ENCODE results near the genes BAMBI and LYZL1.

DNA sequence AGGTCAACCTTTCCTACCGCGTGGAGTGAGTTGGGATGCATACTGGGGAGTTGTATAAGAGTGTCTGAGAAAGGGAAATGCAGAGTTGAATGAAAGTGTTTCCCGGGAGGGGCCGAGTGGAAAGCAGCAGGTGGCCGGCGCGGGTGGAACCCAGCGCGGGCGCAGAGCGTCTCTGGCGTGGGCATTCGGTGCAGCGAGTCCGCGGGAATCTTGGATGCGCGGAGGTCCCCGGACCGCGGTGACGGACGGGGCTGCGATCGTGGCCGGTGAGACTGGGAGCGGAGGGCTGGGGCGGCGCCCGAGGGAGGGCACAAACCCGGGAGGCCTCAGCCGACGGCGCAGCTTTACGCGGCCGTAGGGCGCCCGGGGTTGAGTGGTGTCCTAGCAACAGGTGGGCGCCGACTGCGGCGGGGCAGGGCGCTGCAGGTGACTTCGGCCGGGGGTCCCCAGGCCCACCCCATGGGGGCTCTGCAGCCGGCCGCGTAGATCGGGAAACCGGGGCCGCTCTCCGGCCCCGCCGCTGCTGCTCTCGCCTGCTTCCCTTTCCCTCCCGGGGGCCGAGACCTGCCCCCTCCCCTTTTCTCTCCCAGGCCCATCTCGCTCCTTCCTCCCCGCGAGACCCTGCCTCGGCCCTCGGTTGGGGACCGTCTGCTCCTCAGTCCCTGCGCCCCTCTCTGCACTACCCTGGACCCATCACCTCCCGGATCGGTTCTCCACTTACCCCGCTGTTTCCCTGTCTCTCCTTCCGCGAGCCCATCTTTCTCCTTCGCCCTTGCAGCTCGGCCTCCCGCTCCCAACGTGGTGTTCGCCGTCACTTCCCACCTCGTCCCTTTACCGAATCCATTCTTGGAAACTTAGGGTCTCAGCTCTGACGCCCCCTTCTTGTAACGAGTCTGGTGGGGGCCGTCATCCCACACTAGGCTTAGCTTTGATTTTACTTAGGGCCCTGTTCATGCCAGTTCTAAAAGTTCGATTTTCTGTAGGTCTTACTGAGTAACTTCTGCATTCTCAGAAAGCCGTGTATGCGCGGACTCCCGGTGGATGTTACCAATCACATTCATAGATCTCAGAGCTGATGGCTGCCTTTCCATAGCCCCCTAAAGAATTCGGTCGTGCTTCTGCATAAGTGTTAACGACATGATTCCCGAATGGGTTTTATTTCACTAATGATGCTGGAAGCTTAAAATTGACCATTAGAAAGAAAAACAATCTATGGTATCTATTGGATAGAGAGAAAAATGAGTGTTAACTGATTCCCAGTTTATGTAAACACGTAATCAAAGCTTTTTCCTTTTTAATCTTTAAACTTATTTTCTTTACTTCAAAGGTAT, 18.5 kb upstream of the ACBD5 start:
- PRO-cap = no peak

DNA sequence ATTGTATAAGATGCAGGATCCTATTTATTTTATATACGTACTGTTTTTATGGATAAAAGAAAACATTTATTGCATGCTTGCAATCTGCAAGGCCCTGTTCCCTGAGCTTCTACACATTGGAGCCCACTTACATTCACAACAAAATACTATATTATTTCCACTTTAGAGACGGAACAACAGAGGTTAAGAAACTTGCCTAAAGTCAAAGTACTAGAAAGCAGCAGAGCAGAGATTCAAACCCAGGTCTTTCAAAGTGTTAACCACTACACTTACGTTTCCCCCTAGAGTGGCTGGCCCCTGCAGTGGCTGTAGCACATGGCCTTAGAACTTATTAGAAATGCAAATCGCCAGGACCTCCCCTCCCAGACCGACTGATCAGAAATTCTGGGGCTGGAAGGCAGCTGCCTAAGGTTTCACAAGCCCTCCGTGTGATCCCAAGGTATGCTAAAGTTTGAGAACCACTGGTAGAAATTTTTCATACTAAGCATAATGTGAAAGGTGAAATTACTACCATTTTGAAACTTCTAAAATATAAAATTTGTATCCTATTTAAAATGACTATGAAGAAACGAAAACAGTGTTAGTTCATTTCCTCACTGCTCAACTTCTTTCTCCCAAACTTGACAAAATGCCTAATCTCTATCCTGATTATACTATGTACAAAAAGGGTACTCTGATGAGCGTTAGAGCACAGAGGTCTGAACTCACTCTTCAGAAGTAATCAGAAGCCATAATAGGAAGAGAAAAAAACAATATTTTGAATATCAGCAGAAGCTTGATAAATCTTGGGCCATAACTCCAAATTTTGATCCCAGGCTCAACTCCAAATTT, 8.0 kb downstream of the MPP7 start:
- PRO-cap = no peak

DNA sequence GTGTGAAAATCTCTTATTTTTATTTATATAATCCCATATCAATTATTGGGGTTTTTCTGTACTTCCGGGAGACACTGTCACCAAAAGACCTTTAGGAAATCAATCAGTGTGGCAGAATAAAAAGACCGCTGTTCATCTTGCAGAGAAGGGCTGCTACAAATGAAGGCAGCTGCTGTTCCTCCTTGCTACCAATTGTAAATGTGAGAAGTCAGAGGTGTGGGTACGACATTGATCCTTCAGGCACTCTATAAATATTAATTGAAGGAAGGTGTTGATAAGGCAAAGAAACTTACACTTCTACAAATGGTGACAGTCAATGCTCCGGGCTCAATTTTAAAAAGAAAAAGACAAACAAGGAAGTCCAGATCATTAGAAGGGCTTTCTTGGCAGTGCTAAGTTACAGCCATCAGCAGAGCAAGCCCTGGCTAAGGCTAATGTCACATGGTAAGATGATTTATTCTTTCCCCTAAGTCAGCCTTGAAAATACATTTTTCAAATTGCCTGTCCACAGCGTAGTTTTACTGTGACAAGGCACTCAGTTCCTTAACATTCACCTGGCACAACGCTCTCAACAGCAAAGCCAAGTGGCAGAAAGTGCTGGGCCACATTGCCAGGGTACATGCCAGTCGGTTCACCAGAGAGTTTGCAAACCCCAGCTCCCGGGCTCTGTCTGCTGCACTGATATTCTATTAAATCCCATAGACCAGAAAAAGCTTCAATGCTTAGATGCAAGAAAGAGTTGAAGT, 23.5 kb upstream of the MPP7 start:
- PRO-cap = no peak

DNA sequence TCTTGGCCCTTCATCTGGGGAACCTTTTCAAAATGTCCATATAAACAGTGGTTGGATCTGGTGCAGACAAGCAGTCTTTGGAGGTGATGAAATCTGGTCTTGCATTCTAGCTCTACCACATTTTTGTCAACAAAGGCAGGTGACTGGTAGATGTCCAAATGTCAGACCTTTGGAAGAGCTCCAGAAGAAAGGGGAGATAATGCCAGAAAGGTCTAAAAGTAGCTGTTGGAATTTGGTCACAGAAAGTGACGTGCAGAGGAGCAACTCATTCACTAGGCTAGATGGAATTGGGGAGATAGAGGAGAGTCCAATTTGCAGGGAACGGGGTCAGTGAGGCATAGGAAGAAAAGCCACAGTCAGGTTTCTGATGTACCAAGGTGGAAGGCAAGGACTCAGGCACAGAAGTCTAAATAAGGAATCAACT, 36.4 kb upstream of the WAC start:
- PRO-cap = no peak

DNA sequence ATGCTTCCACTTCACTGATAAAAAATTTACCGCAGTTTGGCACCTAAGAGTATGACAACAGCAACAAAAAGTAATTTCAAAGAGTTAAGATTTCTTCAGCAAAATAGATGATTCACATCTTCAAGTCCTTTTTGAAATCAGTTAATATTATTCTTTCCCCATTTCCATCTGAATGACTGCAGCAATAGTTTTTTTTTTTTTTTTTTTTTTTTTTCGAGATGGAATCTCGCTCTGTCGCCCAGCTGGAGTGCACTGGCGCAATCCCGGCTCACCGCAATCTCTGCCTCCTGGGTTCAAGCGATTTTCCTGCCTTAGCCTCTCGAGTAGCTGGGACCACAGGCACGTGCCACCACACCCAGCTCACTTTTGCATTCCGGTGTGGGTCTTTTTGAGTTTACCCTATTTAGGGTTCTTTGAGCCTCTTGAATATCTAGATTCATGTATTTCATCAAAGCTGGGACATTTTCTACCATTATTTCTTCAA, 9.5 kb upstream of the WAC start:
- PRO-cap = no peak

DNA sequence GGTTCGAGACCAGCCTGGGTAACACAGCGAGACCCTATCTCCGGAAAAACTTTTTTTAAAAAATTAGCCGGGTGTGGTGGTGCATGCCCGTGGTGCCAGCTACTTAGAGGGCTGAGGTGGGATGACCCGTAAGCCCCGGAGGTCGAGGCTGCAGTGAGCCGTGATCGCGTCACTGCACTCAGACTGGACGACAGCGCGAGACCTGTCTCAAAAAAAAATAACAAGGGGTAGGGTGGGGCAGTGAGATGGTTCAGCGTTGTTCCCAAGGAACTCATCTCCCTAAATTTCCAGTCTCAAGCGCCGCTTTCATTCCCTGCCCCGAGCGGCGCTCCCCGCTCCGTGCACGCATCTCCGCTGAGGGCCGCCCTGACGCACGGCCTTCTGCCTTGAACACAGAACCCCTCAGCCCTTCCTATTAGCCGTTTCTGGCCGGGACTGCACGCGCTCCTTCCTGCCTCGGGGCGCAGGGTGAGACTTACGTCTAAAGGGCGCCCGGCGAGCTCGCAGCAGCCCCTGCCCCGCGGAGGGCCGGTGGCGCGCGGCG, 883 bp upstream of the WAC start:
- PRO-cap = unidirectional peak, plus-strand start at position 220 of the sequence; bidirectional peak, plus-strand start at position 418 of the sequence, minus-strand start at position 392 of the sequence

DNA sequence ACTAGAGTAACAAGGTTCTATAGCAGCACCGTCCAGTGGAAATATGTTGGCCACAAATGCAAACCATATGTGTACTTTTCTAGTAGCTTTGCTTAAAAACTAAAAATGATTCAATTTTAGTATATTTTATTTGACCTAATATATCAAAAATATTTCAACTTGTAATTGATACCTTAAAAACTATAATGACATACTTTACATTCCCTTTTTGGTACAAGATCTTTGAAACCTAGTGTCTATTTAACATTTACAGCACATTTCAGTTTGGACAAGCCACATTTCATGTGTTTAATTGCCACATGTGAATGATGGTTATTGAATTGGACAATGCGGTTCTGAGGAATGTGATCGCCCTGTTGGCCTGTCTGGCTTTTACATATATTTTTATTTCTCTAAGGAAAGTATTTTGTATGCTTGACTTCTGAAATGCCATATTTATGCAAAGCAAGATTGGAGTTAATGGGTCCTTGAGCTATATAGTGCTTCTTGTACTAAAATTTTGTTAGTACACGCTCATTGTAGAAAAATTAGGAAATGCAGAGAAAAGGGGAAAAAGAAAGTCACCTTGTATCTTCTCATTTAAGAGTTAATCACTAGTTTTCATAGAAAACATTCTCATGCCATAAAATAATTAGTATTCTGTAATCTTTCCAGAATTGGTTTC, 10.4 kb downstream of the WAC start:
- PRO-cap = no peak

DNA sequence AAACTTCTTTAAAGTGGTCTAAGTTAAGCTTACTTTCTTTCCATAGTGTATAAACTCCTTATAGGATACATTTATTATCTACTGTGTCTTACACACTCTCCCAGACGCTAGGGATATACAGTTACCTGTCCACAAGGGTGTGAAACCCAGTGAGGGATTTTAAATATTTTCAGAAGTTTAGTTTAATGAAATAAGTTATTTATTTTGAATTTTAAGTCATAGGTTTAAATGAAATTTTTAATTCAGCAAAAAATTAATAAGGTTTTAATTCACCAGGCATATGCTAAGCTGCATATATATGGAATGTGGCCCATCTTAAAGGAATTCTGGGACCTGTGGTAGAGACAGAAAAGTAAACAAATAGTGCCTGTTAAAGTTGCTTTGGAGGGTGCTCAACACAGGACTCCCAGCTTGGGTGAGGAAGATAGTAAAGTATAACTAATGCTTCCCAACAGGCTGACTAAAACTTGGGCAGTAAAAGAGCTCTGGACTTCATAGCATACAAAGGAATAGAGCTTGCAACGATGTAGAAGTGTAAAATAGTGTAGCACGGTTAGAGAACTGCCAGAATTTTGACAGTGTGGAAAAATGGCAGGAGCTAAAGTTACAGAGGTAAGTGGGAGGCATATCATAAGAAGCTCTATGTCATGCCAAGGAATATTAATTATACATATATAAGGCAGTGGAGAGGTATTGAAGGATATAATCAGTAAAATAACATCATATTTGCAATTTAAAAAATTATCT, 51.1 kb downstream of the WAC start:
- PRO-cap = no peak

DNA sequence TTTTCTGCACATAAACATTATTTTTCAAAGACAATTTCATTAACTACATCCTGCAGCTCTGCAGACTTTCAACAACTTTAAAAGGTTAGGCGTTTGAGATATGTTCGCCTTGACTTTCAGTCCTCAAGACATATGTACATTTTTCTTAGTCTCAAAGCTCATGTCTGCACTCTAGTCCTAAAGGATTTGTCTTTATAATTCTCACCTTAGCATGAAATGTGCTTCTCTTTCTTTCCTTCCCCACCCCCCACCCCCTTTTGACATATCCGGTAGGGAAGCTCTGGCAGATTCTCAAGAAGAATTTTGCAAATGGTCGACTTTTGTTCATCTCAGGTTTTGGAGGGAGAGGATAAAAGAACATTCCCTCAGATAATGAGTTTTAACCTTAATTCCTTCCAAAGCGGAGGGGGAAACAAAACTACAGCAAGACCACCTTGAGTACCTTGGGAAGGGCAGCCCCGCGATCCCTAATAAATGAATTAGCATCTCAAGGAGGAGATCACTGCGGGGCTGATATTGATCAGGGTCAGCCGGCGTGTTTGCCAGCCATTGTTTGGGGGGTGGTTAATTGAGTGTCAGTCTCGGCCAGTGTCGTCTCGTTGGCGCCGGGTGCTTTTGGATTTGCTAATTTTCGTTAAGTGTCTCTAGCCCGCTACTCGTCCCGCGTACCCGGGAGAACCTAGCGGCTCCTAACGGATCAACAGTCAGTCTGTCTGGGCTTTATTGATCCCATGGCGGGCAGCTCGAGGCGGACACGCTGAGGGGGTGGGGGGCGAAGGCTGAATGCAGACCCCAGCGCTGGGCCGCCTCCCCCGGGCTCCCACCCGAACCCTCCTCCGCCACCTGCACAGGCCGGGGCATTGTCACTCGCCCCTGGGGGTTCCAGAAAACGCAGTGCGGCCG, 876 bp upstream of the BAMBI start:
- PRO-cap = no peak

- PRO-cap = bidirectional peak, plus-strand start at chr10:28677523, minus-strand start at chr10:28677384
Observed at GRCh38 chr10:28677097-28677677, at the start of gene BAMBI. Gene BAMBI (plus strand): TSS chr10:28677521.

DNA sequence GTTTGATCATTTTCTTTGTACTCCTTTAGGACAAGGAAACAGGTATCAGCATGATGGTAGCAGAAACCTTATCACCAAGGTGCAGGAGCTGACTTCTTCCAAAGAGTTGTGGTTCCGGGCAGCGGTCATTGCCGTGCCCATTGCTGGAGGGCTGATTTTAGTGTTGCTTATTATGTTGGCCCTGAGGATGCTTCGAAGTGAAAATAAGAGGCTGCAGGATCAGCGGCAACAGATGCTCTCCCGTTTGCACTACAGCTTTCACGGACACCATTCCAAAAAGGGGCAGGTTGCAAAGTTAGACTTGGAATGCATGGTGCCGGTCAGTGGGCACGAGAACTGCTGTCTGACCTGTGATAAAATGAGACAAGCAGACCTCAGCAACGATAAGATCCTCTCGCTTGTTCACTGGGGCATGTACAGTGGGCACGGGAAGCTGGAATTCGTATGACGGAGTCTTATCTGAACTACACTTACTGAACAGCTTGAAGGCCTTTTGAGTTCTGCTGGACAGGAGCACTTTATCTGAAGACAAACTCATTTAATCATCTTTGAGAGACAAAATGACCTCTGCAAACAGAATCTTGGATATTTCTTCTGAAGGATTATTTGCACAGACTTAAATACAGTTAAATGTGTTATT, 4.8 kb downstream of the BAMBI start:
- PRO-cap = no peak

- PRO-cap = no peak
Observed at GRCh38 chr10:28839559-28840094, 162.3 kb downstream of the BAMBI start.

GRCh38 chr10:29288930-29289253, at the start of gene LYZL1:
Gene LYZL1 (plus strand): TSS chr10:29289070.
- PRO-cap = no peak

DNA sequence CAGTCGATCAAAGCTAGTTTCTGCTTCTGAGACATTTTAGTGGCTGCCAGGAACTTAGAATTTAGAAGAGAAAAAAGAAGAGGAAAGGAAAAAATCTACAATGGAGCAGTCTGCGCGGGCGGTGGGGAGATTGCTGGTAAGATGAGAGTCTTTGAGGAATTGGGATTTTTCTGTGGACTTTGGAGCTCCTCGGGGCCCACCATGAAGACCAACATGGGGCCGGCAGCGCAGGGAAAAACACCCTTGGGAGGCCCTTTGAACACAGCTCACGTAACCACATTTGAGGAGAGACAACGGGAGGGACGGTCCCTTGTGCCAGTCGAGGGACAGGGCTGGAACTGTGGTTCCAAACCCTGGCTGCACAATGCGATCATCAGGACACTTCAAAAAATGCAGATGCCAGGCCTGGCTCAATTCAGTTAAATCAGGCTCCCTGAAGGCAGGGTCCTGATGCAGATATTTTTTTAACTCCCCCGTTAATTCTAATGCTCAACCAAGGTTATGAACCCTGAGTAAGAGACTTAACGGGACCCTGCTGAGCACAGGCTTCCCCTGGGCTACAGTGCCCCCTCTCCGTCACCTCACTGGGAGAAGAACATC, 30.3 kb downstream of the LYZL1 start:
- PRO-cap = no peak

- PRO-cap = no peak
Observed at GRCh38 chr10:29410413-29410831, 121.6 kb downstream of the LYZL1 start.

DNA sequence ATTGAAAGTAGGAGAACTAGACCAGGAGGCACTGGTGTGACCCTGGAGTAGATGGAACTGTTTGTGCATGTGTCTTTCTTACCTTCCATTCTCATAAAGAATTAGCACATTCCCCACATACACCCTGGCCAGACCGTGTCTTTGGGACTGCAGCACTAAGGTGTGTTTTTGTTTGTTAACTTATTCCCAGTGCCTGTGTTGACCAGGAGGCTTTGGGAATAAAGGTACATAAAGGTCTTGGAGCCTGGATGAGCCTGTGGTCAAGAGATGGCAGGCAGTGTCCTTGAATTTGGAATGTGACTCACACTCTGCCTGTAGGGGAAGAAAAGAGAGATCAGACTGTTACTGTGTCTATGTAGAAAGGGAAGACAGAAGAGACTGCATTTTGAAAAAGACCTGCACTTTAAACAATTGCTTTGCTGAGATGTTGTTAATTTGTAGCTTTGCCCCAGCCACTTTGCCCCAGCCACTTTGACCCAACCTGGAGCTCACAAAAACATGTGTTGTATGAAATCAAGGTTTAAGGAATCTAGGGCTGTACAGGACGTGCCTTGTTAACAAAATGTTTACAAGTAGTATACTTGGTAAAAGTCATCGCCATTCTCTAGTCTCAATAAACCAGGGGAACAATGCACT, 137.6 kb downstream of the LYZL1 start:
- PRO-cap = no peak

- PRO-cap = no peak
Observed at GRCh38 chr10:29479351-29480439, 155.1 kb downstream of the SVIL start.

- PRO-cap = no peak
Observed at GRCh38 chr10:29481545-29481909, 153.2 kb downstream of the SVIL start.

DNA sequence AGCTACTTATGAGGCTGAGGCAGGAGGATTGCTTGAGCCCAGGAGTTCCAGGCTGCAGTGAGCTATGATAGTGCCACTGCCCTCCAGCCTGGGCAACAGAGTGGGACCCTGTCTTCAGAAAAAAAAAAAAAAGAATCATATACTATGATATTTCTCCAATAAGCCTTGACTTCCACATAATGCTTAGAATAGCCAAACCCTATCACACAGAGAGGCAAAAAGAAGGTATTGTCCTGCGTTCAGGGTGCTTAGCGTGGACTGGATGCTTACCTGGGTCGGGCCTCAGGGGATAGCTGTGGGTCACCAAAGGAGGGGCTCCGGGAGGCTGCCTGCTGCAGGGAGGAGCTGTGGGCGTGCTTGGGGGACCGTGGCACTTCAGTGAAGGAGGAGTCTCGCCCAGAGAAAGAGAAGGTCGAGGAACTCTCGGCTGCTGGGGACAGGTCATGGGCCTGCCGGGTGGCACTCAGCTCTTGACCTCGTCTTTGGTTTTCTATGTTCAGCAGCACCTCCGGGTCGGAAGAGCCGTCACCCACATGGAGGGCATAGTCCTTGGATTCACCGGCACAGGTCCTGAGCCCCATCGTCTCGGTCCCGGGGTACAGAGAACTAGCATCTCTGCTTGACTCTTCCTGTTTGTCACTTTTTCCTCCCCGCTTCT, 84.3 kb downstream of the SVIL start:
- PRO-cap = no peak

DNA sequence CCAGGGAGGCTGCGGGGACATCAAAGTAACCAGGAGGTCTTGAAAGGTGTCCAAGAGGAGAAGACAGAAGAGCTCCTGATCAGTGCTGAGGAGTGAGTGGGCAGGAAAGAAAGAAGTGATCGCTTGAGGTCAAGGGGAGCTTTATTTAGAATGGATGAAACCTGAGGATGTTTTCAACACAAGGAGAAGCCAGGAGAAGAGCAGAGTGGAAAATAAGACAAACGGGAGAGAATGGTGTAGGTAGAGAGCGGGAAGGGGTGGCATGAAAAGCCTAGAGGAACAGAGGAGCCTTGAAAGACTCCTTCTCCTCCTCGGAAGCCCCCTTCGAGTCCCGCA, 5.8 kb downstream of the SVIL start:
- PRO-cap = no peak